GM23338 (cell line): ENCODE measurements around the gene TMEM191B.

DNA sequence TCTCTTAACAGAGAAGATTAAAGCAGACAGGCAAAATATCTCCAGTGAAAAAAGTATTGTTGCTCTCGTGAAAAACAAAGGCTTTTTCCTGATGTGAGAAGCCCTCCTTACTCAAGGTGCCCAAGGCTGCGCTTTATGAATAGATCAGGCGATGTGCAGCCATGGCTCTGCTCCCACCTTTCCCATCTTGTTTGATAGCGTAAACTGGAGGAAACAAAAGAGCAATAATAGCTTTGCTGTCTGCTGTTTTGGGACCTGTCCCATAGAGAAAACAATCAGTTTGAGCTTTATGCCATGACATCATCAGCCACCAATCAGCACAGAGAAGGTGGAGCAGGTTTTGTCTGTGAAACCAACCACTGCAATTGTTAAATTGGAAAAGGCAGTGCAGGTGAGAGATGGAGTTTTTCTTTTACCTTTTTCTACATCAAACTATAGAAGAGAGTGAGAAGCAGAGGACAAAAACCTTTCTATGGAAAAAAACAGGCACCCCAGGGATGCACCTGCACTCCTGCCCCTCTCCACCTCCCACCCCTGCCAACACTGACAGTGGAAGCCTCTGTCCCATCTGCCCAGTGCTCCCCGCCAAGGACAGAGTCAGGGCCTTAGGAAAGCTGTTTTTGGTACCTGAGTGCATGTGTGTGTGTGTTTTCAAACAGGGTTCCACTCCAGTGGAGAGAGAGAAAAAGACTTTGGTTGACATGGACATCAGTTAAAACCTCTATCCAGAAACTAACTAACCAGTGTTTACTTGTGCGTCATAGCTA is 80.7 kb downstream of the MICAL3 start:
- PRO-cap: no peak
- RAMPAGE, long total RNA: no peak

DNA sequence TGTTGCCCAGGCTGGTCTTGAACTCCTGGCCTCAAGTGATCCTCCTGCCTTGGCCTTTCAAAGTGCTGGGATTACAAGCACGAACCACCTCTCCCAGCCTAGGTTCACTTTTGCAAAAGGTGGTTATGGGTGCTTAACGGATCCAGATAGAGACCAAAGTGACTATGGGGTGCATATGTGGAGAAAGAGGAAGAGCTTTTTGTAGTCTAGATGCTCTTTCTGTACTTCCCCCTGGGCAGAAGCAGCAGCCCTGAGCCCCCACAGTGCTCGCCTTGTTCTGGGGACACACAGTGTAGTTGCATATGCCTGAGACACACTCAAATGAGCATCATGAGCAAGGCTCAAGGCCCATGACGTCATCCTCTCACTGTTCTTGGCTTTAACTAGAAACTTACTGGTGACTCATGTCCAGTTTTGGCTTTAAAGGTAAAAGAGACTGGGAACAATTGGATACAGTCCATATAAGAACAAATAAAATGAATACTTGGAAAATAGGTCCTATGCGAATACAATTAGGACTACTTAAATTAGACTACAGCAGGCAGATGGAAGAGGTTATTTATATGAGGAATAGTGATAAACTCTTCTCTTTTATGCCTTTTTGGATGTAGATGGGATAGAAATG is 20.2 kb upstream of the PEX26 start:
- PRO-cap: no peak
- RAMPAGE, long total RNA: no peak

DNA sequence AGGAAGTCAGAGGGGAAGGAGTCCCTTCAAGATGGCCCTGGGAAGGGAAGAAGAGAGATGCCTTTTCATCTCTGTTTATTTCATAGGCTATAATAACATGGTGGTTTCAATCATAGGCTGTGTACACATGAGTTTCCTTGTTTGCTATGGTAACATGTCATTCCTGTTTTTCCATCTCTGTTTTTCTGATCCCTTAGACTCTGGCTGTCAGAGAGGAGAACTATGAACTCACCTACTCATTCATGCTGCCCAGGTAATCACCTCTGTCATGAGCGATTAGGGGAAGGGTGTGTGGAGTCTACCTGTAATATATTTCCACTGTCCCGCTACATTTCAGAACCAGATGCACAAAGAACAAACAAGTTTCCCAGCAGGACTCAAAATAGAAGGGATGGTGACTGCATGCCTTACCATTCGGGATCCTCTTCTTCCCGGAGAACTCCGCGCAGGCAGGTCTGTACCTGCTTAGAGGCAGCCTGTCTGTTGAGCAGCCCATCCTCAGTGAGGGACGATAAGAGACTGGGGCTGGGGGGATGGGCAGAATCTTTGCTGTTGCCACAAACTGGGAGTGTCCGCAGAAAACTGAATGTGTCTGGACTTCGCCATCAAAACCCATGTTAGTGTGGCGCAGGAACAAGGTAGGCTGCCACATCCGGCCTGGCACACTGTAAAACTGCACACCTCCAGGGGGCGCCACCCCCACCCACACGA is 7.1 kb upstream of the PEX26 start:
- PRO-cap: no peak
- RAMPAGE, long total RNA: no peak

DNA sequence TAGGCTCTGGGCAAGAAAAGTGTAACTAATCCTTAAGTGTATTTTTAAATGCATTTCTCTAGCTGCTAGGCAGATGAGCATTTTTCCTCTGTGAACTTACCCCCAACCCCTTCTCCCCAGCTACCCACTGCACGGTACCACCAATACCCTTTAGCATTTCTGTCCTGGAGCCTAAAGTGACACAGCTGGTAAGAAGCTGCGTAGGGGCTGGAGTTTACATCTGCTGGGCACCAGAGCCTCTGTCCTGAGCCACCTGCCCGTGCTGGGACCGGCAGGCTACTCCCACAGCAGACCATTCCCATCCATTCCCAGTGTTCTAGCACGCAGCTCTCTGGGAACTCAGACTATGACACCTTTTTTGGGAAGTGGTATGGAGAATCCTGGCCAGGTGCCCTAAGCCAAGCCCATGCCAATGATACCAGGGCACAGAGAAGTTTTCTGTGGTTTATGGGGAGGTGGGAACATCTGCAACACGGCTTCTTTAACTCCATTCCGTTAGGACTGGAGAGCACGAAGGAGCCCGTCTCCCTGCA is 2.5 kb downstream of the TUBA8 start:
- PRO-cap: no peak
- RAMPAGE, long total RNA: no peak

DNA sequence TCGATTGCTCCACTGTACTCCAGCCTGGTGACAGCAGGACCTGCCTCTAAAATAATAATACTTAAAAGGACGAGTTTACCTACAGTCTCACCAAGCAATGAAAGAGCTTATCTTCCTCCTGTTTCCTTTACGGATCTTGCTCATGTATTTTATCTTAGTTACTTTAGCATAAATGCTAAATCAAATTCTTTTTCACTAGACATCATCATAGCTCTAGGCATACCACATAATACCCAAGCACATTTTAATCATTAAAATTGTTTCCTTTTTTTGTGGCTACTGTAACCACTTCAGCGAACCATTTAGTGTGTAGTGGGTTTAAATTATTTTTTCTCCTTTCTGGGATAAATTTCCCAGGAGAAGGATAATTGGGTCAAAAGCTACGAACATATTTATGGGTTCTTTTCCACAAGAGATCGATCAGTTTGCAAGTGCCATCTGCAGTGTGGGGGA is at the start of gene TMEM191B:
Gene TMEM191B, plus strand, starts transcription at position 419 of the 453 bp plus-strand sequence.
- PRO-cap: no peak
- RAMPAGE, long total RNA: no peak

- PRO-cap: no peak
- RAMPAGE, long total RNA: no peak
Observed at GRCh38 chr22:18938591-18938987, 2.5 kb upstream of the PRODH start.

DNA sequence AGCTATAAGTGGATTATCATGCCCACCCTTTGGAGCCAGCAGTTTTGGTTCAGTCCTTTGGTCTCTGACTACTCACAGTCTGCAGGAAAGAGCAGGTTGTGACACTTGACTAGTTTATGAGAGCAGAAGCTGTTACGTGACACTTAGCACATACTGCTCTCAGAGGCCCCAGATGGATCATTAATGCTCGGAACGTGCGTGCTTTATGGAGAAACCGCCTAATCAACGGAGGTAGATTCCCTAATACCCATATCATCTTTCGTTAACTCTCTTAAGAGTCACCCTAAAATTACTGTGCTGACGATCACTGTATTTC is 66.3 kb upstream of the PRODH start:
- PRO-cap: no peak
- RAMPAGE, long total RNA: no peak

DNA sequence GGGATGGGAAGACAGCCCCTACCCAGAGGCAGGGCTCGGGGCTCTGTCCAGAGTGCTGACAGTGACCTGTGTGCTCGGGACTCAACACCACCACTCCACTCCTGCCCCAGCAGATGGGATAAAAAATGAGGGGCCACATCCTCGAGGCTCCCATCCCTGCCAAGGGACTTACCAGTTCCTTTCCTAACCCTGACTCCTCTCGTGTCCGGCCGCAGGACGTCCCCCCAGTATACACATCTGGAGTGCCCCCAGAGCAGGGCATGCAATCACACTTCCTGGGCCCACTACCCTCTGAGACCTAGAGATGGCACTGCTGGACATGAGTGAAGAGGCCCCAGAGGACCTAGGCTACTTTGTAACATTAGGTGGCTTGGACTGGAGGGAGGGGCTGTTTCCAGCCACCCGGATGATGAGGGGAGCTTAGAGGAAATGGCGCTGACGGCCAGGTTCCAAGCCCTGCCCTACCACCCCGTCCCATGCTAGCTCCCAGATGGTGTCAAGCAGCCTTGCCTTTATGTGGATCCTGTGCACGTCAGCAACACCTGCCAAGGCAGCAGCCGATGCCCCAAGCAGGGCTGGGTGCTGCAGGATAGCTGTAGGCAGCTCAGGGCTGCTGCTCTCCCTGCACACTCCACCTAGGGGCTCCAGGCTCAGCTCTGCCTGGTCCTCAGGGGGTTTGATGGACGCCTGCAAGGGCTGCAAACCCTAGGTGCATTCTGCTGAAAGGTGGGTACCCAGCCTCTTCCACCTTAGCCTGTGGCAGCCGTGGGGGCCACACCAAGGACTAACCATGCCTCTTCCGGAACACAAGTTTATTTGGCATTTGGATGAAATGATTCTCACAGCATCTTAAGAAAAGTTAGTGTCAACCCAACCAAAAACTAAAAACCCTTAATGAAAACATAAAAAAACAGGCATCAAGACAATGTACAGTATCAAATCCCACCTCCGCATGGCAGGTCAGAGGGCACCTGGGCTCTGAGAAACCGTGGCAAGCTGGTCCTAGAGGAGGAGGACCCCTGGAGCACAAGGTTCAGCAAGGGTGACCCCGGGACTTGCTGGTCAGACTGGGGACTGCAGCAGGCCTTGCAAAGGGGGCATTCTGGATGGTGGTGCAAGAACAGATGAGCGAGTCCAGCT is 86.4 kb downstream of the DGCR2 start:
- PRO-cap: no peak
- RAMPAGE, long total RNA: no peak

- PRO-cap: bidirectional peak, plus-strand start at chr22:19123113, minus-strand start at chr22:19123062
- RAMPAGE, long total RNA: no peak
Observed at GRCh38 chr22:19122896-19123511, 792 bp upstream of the DGCR2 start.

- PRO-cap: no peak
- RAMPAGE, long total RNA: no peak
Observed at GRCh38 chr22:19275521-19276267, 15.8 kb downstream of the CLTCL1 start.

DNA sequence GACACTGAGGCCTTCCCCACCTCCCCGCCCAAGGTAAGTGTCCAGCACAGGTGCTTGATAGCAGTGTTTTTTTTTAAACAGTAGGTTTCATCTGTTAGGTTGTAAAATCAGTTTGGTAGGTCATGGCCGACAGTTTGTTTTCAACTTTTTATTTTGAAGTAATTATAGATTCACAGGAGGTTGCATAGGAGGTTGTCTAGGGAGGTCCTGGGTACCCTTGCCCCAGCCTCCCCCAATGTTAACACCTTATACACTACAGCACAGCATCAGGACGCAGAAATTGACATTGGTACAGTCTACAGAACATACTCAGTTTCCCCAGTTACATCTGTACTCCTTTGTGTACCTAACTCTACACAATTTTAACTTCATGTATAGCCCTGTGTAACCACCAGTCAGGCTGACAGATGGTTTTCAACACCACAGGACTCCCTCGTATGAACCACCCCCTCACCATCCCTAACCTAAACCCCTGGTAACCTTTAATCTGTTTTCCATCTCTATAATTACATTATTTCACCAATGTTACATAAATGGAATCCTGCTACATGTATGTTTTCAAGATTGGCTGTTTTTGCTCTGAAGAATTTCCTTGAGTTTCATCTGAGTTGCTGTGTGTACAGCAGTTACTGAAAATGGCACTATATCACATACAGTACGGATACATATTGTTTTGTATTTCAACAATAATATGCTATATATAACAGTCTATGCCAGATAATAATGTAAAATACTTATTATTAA is 6.6 kb downstream of the C22orf39 start:
- PRO-cap: no peak
- RAMPAGE, long total RNA: no peak

GRCh38 chr22:19460767-19462154 is 13.8 kb upstream of the C22orf39 start:
- PRO-cap: no peak
- RAMPAGE, long total RNA: no peak

GRCh38 chr22:19521055-19521471 is 3.1 kb downstream of the CLDN5 start:
- PRO-cap: no peak
- RAMPAGE, long total RNA: no peak

DNA sequence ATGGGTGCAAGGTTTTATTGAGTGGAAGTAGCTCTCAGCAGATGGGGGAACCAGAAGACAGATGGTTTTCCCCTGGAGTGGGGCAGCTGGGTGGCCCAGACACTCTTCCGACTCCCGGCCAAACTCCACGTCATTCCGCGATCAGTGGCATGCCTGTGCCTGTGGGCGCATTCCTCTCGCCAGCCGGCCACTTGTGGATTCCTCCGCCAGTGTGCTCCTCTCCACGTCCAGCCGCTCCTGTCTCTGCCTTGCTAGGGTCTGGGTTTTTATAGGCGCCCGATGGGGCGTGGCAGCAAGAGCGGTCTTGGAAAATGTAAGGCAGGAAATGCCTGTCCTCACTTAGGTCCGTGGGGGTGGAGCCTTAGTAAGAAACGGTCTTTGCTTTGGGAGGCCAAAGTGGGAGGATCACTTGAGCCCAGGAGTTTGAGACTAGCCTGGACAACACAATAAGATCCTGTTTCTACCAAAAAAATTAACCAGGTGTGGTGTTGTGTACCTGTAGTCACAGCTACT is 81.6 kb upstream of the SEPTIN5 start:
- PRO-cap: unidirectional peak, minus-strand start at position 239 of the sequence
- RAMPAGE, long total RNA: no peak

GRCh38 chr22:19691722-19692292 is 22.5 kb upstream of the SEPTIN5 start:
- PRO-cap: bidirectional peak, plus-strand start at chr22:19691993, minus-strand start at chr22:19692030; unidirectional peak, minus-strand start at chr22:19692234
- RAMPAGE, long total RNA: no peak

DNA sequence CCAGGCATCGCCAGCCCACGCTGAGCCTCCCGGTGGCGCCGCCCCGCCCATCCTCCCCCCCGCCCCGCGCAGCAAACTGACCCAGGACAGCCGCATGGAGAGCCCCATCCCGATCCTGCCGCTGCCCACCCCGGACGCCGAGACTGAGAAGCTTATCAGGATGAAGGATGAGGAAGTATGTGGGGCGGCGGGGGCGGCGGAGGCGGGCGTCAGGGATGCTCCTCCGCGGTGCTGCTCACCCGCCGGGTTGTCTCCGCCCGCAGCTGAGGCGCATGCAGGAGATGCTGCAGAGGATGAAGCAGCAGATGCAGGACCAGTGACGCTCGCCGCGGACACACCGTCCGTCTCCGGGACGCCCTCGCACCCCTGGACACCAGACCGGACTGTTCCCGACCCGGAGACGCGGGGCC is 1.2 kb upstream of the GP1BB start:
- PRO-cap: no peak
- RAMPAGE, long total RNA: no peak

DNA sequence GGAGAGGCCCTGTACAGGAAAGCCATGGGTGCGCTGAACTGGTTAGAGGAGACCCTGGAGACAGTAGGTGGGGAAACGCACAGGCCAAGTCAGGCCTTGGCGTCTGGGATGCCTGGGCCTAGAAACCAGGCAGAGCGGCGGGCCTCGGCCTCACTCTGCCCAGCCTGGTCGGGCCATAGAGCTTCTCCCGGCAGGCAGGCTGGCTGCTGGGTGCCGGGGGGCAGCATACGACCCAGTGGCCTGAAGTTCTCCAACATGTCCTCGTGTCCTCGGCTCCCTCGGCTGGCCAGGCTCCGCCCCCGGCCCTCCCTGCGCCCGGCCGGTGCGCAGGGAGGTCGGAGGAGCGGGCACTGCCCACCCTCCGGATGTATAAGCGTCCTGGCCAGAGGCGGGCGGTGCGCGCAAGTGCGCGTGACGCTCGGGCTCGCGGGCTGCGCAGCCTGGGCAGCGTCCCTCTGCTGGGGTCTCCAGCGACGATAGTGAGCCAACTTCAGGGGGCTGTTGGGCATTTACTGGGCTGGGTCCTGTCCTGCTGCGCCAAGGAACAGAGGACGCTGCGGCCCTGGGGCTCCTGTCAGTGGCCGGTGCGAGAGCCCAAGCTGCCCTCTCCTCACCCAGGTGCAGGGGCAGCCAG is 2.1 kb upstream of the TBX1 start:
- PRO-cap: no peak
- RAMPAGE, long total RNA: no peak

GRCh38 chr22:19932196-19933279 is 9.0 kb upstream of the COMT start:
- PRO-cap: no peak
- RAMPAGE, long total RNA: no peak

- PRO-cap: no peak
- RAMPAGE, long total RNA: no peak
Observed at GRCh38 chr22:19969065-19970258, 27.8 kb upstream of the TXNRD2 start.

- PRO-cap: no peak
- RAMPAGE, long total RNA: no peak
Observed at GRCh38 chr22:20022911-20023296, 2.0 kb downstream of the TANGO2 start.